Frontal cortex (tissue), 2 donors: ENCODE results near the genes ACADM, MSH4, IFI44 and GNG5.

DNA sequence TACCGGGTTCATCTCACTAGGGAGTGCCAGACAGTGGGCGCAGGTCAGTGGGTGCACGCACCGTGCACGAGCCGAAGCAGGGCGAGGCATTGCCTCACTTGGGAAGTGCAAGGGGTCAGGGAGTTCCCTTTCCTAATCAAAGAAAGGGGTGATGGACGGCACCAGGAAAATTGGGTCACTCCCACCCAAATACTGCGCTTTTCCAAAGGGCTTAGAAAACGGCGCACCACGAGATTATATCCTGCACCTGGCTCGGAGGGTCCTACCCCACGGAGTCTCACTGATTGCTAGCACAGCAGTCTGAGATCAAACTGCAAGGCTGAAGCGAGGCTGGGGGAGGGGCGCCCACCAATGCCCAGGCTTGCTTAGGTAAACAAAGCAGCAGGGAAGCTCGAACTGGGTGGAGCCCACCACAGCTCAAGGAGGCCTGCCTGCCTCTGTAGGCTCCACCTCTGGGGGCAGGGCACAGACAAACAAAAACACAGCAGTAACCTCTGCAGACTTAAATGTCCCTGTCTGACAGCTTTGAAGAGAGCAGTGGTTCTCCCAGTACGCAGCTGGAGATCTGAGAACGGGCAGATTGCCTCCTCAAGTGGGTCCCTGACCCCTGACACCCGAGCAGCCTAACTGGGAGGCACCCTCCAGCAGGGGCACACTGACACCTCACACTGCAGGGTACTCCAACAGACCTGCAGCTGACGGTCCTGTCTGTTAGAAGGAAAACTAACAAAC, 46.5 kb upstream of the ACADM start:
- RAMPAGE, long total RNA, result no peak

DNA sequence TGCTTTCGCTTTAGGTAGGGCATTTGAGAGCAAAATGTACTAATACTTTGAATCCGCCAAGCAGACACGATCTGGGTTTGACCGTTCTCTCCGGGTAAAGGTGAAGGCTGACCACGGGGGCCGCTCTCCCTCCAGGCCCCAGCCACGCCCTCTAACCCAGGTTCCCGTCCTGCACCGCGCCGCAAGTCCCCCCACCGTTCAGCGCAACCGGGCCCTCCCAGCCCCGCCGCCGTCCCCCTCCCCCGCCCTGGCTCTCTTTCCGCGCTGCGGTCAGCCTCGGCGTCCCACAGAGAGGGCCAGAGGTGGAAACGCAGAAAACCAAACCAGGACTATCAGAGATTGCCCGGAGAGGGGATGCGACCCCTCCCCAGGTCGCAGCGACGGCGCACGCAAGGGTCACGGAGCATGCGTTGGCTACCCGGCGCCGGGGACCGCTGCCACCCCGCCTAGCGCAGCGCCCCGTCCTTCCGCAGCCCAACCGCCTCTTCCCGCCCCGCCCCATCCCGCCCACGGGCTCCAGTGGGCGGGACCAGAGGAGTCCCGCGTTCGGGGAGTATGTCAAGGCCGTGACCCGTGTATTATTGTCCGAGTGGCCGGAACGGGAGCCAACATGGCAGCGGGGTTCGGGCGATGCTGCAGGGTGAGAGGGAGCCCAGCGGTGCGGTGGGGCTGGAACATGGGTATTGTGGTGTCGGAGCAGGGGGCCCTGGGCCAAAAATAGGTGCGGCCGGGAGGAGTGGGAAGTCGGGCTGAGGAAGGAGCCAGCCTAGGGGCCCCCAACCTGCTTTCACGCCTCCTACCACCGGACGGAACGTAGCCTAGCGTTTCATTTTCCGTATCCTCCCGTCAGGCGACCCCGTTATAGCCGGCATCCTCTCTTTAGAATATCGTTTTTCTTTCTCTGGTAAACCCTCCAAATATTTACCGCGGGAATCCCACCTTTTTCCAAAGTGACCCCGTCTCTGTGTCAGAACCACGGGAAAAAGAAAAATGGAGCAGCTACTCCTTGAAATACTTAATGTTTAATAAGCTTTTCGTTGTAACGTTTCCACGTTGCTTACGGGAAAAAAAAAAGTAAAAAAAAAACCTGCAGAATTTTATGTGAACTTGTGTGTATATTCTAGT, at the start of gene ACADM:
TSS of gene ACADM (plus strand) at position 532 of the 1,125 bp plus-strand sequence.
- RAMPAGE, long total RNA, result no peak

DNA sequence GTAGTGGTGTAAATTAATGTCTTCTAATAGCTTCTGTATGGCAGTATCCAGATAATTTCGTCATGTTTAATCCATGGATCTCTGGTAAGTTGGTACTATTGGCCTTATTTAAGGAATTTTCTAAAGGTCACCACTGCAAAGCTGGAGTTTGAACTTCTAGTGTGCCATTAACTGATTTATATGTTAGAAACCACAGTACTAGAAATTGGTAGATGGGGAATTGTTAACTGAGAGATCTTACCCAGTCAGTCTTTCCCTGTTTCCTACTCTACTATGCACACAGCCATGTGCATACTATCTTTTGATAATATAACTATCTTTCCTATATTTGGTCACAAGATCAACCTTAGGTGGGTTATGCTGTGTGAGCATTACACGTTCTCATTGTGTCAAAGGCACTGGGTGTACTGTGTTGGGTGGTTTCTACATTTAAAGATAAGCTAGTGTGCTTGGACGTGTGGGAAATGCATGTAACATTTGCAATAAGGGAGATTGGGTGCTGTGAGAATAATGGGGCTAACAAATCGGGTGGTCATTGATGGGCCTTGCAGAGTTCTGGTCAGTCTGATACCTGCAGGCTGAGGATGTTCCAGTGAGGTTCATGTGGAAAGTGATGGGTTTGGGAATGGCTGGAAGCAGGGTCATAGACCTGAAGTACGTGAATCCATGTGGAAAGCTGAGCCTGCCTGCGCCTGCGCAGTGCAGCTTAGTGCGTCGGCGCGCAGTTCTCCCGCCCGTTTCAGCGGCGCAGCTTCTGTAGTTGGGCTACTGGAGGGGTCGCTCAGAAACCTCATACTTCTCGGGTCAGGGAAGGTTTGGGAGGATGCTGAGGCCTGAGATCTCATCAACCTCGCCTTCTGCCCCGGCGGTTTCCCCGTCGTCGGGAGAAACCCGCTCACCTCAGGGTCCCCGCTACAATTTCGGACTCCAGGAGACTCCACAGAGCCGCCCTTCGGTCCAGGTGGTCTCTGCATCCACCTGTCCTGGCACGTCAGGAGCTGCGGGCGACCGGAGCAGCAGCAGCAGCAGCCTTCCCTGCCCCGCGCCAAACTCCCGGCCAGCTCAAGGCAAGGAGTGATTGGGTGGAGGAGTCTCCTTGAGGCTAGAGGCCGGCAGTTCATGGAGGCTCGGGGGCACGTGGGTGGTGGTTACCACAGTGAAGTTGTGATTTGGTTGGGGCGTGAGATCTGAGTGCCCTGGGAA, at the start of gene MSH4:
TSS of gene MSH4 (plus strand) at position 720 of the 1,203 bp plus-strand sequence.
- RAMPAGE, long total RNA, result no peak

DNA sequence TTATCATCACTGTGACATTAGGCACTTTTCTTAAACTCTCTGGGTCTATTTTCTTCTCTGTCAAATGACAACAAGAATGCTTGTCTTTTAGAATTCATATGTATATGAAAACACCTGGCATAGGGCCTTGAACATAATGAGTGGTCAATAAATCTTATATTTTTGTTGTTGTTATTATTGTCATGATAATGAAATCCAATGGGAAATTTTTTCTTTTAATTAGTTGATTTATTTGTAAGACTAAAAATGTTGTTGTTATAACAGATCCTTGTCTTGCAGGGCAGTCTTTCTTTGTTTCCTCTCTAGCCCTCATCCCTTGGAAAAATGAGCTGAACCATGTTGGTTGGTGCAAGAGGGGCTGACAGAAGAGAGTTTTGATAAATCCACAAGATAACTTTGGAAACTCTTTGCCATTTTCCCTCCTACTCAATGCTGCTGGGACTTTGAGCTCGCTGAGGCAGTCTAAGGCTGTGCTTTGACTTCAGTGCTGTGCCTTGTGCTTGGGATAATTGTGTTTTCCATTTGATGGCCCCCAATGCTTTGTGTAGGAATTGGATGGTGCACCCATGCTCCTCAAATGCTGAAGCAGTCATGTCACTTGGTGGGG, 31.6 kb downstream of the ST6GALNAC3 start:
- RAMPAGE, long total RNA, result no peak

DNA sequence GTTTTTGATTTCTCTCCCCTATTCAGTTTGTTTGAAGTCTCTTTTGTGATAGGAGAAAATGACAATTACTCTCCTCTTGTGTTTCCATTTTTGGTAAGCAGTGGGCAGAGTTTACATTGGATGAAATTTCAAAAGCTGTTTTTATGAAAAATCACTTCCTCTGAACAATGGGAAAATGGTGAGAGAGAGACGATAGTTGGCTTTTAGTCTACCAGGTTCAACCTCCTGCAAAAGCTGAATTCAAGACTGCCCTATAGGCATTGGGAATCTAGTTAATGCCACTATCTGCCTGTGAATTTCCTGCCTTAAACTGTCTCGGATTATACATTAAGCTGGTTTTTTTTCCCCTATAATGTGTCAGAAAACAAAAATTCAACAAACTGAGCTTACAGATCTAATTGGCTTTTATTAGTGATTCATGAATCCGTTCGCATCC, 179.8 kb downstream of the ST6GALNAC3 start:
- RAMPAGE, long total RNA, result no peak

GRCh38 chr1:76958499-76959203, 91.4 kb downstream of the ST6GALNAC5 start:
- RAMPAGE, long total RNA, result no peak

GRCh38 chr1:77347603-77348180, 65.9 kb downstream of the AK5 start:
- RAMPAGE, long total RNA, result no peak

DNA sequence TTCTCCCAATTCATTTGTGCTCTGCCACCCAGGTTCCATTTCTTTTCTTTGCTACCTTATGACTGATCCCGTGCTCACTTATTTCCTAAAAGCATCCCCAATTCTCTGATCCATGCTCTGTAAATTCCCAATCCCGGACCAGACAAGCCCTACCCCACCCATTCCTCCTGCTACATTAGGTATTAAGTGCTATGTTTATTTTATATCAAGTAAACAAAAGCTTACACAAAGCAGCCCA, 112.7 kb downstream of the ZZZ3 start:
- RAMPAGE, long total RNA, result no peak

DNA sequence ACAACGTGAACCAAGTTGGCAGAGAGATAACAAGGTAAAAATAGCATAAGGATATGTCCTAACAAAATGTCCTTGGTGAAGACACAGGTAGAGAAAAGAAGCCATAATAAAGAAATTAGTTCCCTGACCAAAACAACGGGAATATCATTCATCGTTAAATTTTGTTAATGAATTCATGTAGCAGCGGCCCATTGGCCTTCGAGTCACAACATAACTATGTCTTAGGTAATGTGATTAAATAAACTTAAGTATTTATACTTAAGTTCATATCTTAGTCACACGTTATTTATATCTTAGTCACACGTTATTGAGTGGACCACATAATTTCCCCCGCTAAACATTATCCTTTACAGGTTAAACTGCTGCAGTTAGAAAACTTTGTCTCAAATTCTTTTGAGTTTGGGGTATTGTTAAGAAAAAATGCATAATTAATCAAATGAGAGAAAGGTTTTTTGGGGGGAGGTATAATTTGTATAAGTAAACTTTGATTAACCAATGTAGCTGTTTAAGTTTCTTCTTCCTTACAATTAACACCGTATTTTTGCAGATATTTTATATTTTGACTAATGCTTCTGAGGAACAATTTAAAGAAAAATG, 1.3 kb downstream of the NEXN start:
- RAMPAGE, long total RNA, result no peak

DNA sequence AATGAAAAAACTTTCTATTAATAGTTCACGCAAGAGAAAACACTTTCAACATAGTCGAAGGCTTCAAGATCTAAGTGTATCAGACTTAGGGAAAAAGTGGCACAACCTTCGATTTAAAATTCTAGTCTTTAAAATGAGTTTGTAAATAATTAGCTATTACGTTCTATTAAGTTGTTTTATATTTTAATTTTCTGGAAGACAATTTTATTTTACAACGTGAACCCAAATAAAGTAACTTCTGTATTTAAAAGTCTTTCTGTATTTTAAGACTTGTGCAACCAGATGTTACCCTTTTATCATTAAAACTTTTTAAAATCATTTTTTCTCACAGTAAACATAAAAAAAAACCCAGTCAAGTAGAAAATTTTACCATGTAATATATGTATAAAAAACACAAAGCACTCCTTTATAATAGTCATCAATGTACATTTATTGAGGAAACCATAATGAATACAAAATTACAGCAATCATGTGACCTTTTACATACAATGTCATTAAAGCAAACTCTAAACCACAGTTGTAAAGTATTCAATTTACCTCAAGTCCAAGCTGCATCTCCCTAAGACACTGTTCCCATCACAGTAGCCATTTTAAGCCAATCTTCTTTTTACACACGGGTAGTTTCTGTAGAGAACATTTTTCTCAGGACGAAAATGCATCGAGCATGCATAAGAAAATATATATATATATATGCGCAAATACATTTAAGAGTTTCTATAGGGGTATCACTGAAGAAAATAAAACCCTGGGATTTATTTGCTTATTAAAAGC, 35.0 kb downstream of the FUBP1 start:
- RAMPAGE, long total RNA, result no peak

DNA sequence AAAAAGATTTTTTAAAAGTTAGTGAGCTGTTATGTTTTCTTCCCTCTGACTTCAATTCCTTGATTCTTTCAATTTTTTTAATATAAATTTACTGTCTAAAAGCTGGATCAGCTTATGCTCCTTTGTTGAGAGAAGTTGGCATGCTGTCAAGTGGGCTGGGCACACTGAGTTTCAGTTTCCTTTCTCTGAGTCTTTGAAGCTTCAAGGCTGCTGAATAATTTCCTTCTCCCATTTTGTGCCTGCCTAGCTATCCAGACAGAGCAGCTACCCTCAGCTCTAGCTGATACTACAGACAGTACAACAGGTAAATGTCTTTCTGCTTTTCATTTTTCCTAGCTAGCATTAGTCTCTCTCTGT, at the start of gene IFI44:
TSS of gene IFI44 (plus strand) at position 230 of the 357 bp plus-strand sequence.
- RAMPAGE, long total RNA, result no peak

GRCh38 chr1:79520054-79520253, 513.4 kb upstream of the ADGRL4 start:
- RAMPAGE, long total RNA, result no peak

DNA sequence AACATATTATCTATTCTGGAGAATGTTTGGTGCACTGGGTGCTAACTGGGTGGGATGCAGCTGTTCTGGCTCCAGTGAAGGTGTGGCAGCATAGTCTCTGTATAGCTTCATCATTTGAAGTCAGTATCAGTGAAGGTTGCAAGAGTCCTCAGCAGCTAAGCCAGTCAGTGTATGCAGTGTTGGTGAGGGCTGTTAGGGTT, 698.7 kb upstream of the ADGRL4 start:
- RAMPAGE, long total RNA, result no peak

DNA sequence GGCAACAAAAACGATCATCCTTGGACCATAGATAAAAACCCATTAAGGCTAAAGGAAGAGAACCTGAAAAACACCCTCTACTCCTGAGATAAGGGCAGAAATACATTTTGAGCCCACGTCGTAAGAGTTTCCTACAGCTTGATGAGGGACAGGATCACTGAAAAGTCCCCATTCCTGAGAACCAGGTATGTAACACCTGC, 1050.8 kb upstream of the ADGRL2 start:
- RAMPAGE, long total RNA, result no peak

GRCh38 chr1:82125649-82125971, 324.9 kb downstream of the ADGRL2 start:
- RAMPAGE, long total RNA, result no peak

DNA sequence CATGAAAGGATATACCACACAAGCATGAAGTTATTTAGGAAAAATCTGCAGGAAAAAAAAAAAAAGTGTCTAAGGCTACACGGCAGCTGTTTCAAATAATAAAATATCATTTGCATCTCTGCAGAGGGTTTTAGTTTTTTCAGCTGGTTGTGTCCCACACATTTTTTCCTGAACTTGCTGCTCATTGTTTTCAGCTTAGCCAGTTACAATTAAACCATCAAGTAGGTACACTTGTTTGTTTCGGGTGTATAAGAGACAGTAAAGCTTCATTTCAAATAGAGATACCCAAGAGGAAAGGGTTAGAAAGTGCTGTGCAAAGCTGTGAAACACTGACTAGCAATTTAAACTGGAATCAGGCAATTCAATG, 234.6 kb downstream of the TTLL7 start:
- RAMPAGE, long total RNA, result no peak

GRCh38 chr1:83776053-83776554, 222.8 kb downstream of the TTLL7 start:
- RAMPAGE, long total RNA, result no peak

DNA sequence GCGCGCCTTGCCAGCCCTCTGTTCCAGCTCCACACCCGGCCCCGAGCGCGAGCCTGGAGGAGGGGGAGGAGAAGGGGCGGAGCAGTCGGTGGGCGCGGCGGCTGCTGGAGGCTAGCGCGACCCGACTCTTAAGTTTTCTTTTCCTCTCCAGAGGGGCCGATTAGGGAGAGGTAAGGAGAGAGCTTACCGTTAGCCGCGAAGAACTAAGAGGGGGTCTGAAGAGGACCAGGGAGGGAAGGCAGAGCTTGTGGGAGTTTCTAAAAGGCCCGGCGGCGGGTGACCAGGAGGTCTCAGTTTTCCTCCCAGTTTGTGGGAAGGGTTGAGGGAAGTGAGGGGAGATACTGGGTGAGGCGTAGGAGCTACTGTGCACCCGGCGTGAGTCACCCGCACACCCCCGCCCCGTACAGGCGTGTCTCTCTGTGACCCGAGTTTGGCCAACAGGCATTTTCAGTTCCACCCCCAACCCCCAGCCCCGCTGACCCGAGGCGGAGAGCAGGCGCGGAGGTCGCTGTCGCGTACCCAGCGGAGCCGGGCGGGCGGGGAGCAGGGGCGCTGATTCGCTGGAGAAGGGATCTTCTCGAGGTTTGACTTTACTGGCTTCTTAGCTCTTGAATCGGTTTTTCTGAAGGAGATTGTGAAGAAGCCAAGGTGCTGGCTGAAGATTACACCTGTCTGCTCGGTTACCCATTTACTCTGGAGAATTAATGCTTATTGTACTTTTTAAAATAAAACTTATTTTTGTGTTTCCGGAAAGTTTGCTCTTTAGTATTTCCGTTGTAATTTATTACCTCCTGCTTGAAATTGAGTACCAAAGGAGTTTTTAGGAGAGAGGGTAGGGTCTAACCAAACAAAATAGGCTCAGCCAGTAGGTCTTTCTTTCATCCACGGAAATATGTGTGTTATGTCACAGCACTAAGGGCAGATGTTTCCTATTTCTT, at the start of gene GNG5:
TSS of gene GNG5 (minus strand) at position 333 of the 938 bp plus-strand sequence.
- RAMPAGE, long total RNA, result no peak

DNA sequence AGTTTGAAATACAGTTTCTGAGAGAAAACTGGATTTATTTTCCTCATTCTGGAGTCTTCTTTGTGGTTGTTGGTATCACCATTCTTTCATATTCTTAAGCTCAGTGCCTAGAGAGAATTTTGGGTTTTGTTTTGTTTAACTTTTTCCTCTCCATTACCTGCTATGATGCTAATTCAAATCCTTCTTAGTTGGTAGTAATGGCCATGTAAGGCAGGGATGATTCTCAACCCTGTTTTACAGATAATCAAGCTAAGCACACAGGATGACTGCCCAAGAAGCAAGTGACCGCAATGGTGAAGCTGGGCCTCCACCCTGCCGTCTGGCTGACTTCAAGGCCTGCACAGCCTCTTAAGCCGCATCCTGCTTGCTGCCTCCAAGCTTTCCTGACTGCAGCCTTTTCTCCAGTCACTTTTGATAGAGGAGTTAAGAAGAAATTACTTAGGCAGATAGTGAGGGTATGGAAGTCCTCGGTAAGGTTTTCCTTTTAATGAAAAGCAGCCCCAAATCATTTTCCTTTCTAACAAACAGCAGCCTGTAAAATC, 8.5 kb upstream of the CTBS start:
- RAMPAGE, long total RNA, result no peak

DNA sequence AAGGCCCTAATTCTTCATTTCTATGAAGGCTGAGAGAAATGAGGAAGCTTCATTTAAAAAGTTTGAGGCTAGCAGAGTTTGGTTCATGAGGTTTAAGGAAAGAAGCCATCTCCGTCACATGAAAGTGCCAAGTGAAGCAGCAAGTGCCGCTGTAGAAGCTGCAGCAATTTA, 2.8 kb upstream of the SSX2IP start:
- RAMPAGE, long total RNA, result no peak